ENCODE results near the genes CCDC77, NINJ2, RAD52, ERC1, LRTM2, DCP1B and CACNA1C.

- PRO-cap = no peak
- RAMPAGE, long total RNA, 2 experiments = no peak in any of the 2 experiments
Observed at GRCh38 chr12:286393-286771, 23.7 kb upstream of the SLC6A13 start.

- PRO-cap = bidirectional peak, plus-strand start at chr12:401644, minus-strand start at chr12:401450
- RAMPAGE, long total RNA, 2 experiments = start-site peak on the plus strand in 1 of 2 experiments, at chr12:401593-401645 at its widest, 19 reads per replicate; start-site peak on the minus strand in 1 of 2 experiments, at chr12:401448-401452 at its widest, 13 reads per replicate
Observed at GRCh38 chr12:401263-402072, at the start of gene CCDC77. CCDC77 (plus strand) TSS chr12:401644.

DNA sequence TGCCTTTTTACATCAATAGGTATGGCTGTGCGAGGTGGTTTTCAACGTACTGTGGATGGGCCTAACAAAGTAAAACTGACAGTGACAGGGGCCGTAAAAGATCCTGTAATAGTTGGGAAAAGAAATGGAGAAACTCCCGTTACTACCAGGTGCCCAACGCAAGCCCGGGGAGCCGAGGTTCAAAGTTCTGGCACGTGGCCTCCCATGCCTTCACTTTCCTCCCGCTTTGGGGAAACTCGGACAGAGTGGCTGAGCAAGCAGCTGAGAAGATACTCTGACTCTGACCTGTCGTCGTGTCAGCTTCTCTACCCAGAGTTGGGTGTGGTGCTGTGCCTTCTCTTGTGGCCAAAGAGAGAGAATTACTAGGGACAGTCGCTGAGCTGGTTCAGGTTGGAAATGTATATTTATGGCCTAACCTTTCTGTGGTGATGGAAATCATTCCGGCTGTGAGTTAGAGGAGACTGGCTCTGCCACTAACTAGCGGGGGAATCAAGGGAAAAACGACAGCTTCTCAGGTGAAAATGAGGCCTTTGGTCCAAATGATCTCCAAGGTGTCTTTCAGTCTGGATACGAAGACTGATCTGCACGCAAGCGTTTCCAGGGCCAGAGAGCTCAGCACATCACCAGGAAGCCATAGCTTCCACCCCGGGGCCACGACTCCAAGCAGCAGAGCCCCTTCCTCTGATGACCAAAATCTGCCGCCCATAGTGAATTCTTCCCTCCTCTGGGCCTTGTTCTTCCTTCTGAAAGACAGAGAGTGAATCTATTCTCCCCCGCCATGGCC, 1.8 kb downstream of the B4GALNT3 start:
- PRO-cap = bidirectional peak, plus-strand start at position 348 of the sequence, minus-strand start at position 276 of the sequence
- RAMPAGE, long total RNA, 2 experiments = no peak in any of the 2 experiments

GRCh38 chr12:465955-466595, 6.3 kb downstream of the B4GALNT3 start:
- PRO-cap = bidirectional peak, plus-strand start at chr12:466322, minus-strand start at chr12:466200
- RAMPAGE, long total RNA, 2 experiments = no peak in any of the 2 experiments

- PRO-cap = unidirectional peak, minus-strand start at chr12:541739
- RAMPAGE, long total RNA, 2 experiments = no peak in any of the 2 experiments
Observed at GRCh38 chr12:541583-541843, 81.8 kb downstream of the B4GALNT3 start.

GRCh38 chr12:577970-578377, 85.3 kb downstream of the NINJ2 start:
- PRO-cap = no peak
- RAMPAGE, long total RNA, 2 experiments = no peak in any of the 2 experiments

DNA sequence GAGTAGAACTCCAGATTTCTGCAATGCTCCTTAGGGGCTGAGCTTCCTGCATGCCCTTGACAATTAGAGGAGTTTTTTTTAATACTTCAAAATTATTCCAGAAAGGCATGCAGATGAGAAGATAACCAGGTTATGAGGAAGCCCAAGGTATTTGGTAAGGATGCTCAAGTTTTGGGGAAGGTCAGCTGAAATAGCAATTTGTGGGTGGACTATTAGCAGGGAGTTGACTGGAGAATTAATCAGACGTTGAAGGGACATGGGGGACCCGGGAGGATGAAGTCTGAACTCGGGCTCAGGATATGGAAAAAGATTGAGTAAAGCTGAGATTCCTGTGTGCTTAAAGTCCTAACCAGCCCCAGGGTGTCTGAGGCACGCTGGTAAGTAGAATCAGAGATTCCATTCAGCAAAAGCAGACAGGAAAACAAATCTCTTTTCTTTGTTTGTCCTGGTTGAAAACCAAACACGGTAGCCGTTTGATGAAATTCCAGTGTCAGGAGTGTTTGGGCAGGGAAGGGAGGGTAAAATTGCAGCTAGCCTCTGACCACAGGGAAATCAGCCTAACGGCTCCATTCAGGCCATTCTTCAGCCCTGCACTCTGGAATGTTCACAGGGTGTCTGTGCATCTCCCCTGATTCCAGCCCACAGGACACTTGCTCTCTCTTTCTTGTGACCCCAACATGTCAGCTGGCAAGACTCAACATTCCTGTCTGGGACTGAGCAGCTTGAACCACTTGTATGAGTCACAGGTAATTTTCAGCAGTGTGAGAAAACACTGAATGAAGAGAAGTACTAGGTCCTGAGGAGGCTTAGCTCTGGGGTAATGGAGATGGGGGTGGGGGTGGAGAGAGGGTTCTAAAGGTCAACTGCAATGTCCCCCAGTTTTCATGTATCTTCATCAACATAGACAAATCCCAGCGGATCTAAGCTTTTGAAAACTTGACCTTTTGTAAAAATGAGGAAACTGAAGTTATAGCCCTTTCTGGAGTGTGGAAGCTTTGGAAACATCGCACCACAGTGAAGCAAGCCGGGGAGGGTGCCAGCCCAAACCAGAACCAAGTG, 31.0 kb downstream of the NINJ2 start:
- PRO-cap = bidirectional peak, plus-strand start at position 242 of the sequence, minus-strand start at position 237 of the sequence; bidirectional peak, plus-strand start at position 487 of the sequence, minus-strand start at position 312 of the sequence
- RAMPAGE, long total RNA, 2 experiments = no peak in any of the 2 experiments

GRCh38 chr12:662580-663732, at the start of gene NINJ2:
NINJ2 (minus strand) TSS chr12:663445.
- PRO-cap = unidirectional peak, plus-strand start at chr12:662638; bidirectional peak, plus-strand start at chr12:662989, minus-strand start at chr12:663028; unidirectional peak, minus-strand start at chr12:663442
- RAMPAGE, long total RNA, 2 experiments = start-site peak on the minus strand in 1 of 2 experiments, at chr12:663391-663454 at its widest, 32 reads per replicate

DNA sequence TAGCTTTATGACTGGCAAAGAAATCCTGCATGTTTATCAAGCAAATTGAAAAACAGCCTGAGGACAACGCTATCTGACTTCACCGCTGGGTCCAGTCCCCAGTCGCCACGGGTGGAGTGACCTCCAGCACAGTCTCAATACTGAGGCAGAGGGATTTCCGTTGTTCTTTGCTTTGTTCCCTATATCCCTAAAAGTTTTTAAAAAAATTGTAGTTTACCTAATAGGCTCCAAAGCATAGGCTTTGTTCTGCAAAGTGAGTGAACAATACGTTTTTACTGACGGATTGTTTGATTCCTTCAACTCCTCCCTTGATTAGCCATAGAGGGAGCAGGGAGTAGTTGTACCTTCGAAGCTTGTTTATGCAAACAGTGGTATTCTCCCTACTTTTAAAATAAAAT, 487 bp upstream of the NINJ2 start:
- PRO-cap = no peak
- RAMPAGE, long total RNA, 2 experiments = no peak in any of the 2 experiments

- PRO-cap = no peak
- RAMPAGE, long total RNA, 2 experiments = no peak in any of the 2 experiments
Observed at GRCh38 chr12:728747-729212, 23.6 kb upstream of the WNK1 start.

DNA sequence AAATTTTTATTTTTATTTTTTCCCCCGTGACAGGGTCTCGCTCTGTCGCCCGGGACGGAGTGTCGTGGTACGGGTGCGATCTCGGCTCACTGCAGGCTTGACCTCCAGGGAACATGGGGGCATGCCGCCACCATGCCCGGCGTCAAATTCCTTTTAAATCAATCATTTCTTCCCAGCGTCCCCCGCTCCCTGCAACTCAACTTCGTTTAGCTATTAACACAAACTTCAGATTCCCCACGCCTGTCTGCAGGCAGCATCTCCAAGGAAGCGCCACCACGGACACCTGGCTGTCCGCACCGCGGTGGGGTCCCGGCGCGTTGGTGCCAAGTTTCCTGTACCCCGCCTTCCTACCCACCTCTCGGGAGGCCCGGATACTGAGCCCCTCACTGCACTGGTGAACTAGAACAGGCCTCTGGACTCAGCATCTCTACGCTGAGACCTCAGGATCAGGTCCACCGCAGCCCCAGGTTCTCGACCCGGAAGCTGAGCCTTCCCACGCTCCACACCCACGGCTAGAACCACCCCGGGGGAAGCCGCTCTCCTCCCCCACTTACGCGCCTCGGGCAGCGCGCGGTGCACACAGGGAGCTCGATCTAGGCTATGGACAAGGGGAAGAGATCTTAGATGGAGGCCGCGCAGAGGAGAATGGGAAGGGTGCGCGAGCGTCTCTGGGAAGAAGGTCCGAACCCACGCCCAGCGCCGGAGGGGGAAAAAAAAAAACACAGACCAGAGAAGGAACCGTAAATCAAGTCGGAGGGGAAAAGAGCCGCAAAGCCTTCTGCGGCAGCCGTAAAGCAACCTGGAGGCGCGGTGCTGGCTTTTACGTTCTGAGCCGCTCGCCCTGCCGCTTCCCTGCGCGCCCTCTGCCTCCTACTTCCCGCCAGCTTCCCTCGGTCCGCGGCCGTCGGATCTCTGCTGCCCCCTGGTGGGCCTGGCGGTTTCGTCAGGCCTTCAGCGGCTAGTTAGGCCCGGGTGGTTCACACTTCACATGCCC, at the start of gene RAD52:
TSS of gene RAD52 (minus strand) at position 647 of the 994 bp plus-strand sequence.
- PRO-cap = bidirectional peak, plus-strand start at position 228 of the sequence, minus-strand start at position 99 of the sequence; bidirectional peak, plus-strand start at position 819 of the sequence, minus-strand start at position 647 of the sequence; bidirectional peak, plus-strand start outside the sequence, minus-strand start at position 865 of the sequence
- RAMPAGE, long total RNA, 2 experiments = start-site peak on the minus strand in 2 of 2 experiments, centred at positions 569 to 594 of the sequence, 23 to 37 reads per replicate

- PRO-cap = bidirectional peak, plus-strand start at chr12:991263, minus-strand start at chr12:991048; bidirectional peak, plus-strand start at chr12:991586, minus-strand start at chr12:991390
- RAMPAGE, long total RNA, 2 experiments = start-site peak on the plus strand in 2 of 2 experiments, at chr12:991238-991318 at its widest, 22 to 29 reads per replicate; start-site peak on the minus strand in 2 of 2 experiments, at chr12:991051-991163 at its widest, 45 to 68 reads per replicate
Observed at GRCh38 chr12:991001-991462, at the start of gene ERC1. ERC1 (plus strand) TSS chr12:991223.

- PRO-cap = no peak
- RAMPAGE, long total RNA, 2 experiments = start-site peak on the plus strand in 1 of 2 experiments, at chr12:1141673-1141762 at its widest, 60 reads per replicate
Observed at GRCh38 chr12:1141577-1141851, 150.5 kb downstream of the ERC1 start.

DNA sequence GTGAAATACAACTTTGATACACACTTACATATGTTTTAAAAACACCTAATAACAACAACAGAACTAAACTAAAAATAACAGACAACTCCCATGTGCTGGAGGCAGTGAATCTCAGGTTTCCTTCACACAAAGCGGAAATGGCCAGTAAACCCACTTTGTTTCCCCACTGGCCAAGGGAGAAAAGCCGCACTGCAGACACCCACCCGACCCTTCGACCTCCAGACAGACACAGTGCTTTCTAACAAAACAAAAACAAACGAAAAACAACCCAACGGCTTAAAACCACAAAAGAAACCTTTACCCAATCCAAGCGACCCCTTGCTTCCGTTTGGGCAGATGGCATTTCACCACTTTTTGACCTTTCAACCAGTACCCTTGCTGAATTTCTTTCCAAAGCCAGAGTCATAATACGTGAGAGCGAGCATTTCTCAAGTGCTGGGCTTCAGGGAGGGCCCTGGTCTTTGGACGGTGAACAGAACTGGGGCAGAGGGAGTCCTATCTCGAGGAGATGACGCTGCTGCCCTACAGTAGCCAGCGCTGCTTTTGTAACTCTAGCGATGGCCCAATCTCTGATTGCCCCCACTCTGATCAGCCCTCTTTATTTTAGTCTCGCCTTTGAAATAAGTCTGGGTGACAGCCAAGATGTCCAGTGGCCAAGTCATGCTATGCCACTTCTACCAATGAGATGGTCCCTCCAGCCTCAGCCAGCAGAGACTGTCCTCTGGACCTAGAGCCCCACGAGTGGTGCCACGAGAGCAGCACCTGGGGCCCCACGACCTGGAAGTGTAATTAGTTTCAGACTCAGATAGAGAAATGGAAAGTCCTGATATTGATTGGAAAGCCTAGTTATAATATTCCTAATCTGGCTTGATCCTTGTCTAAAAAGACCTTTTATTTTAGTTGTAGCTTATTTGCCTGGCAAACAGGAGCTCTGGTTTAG, 21.9 kb upstream of the ADIPOR2 start:
- PRO-cap = bidirectional peak, plus-strand start at position 730 of the sequence, minus-strand start at position 480 of the sequence
- RAMPAGE, long total RNA, 2 experiments = no peak in any of the 2 experiments

DNA sequence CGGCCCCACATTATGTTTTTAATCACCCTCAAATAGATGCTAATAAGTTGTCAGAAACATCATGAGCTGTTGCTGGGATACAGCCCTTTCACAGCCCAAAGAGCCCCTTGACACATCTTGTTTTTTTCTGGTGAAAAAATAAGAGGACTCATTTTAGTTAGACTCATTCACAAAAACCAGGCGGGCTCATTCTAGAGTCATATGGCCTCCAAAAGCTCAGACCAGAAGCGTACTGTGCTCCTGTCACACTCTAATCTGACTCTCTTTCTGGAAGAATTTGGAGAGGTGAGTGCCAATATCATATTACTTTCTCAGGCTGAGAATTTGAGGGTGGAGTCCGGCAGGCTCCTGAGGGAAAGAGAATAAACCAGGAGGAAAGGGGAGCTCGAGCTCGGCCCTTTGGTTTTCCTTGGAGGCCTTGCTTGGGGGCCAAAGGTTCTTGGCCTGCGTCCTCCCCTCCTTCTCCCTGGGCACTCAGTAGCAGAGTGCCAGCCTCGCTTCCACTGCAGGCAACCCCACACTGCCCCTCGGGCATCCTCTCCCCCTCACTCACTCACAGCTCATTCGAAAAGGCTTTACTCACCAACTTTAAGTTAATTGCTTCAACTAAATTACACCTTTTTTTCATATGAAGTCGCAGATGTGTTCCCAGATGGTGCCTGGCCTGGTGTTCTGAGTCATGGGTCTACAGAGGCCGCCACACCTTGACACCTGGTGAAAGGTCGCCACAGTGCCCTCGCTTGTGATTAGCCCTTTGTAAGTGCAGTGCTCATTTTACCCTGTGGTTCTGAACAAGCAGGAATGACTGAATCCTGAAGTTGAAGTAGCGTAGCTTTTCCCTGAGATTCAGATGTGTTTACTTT, 20.6 kb upstream of the ADIPOR2 start:
- PRO-cap = no peak
- RAMPAGE, long total RNA, 2 experiments = no peak in any of the 2 experiments

GRCh38 chr12:1812538-1813362, 7.6 kb upstream of the LRTM2 start:
- PRO-cap = bidirectional peak, plus-strand start at chr12:1812784, minus-strand start at chr12:1812790
- RAMPAGE, long total RNA, 2 experiments = no peak in any of the 2 experiments

DNA sequence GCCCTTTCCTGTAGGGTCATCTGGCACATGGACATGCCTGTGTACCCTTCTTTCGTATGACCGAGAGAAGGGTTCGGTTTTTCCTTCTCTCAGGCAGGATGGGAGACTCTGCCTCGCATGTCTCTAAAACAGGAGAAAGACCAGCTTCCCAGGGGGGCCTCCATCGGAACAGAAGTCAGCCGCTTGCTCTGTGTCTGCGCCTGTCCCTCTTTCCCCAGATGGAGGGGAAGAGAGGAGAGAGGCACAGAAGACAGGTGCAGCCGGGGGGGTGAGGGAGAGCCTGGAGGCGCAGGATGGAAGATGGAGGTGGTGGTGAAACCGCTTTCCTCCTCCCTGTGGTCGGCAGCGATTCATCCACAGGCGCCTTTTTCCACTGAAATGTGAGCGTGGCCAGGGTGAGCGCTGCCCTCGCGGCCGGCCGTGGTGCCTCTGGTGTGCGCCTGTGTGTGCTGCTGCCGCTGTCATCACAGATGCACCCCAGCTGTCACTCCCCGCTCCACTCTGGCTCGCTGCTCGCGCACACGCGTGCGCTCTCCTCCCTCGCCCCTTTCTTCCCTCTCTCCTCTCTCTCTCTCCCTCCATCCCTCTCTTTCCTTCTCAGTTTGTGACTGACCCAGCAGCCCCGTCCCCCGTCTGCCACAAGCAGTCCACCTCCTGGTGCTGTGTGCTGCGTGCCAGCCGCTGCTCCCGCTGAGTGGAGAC, at the start of gene LRTM2:
TSS of gene LRTM2 (plus strand) at position 581 of the 702 bp plus-strand sequence.
- PRO-cap = no peak
- RAMPAGE, long total RNA, 2 experiments = no peak in any of the 2 experiments

GRCh38 chr12:1917521-1918143, 820 bp downstream of the CACNA2D4 start:
- PRO-cap = unidirectional peak, plus-strand start at chr12:1917903
- RAMPAGE, long total RNA, 2 experiments = no peak in any of the 2 experiments

DNA sequence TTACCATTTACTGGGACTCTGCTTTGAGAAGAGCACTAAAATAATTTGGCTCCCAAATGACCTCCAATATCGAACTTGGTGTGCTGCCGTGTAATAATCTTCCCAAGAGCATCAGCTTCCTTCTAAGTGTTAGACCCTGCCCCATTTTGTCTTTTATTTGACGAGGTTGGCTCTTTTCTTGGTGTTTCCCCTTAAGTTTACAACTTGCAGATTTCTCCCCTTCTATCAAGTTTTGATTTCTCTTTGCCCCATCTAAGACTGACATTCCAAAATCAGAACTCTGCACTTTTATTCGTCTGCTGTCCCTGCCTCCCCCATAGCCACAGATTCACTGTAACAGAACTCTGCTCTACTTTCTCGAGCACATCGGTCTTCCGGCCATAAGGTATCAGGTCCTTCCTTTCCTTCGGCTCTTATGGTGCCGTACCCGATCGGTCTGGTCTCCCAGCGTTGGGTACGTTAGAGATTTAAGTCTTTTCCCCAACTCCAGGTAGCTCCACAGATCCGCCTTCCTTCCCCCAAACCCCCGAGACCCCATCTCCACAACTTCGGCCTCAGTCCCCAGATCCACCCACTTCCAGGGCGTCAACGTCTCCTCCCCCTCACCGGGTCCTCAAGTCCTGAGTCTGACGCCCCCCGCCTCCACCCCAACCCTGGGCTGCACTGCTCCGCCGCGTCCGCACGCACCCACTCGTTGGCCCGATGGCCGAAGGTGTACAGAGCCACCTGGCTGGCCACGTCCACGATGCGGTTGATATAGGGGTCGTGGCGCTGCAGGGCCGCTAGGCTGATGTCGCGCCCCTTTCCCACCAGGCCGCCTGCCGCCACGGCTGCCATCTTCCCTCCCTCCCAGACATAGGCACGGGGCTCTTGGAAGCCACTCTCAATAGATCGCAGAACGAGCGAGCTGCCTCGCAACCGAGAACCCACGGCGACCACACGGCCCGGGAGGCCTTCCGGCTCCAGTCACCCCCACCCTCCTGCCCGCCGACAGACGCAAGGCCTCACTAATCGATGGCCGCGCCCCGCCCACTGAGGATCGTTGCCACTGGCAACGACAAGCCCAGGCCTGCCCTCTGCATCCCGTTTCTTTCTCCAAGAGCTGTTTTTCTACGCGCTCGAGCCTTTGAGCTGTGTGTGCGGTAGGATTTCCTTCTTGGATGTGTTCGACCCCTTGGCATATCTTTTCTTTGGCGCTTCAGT, at the start of gene DCP1B:
TSS of gene DCP1B (minus strand) at position 863 of the 1,203 bp plus-strand sequence.
- PRO-cap = bidirectional peak, plus-strand start at position 981 of the sequence, minus-strand start at position 857 of the sequence
- RAMPAGE, long total RNA, 2 experiments = start-site peak on the minus strand in 2 of 2 experiments, centred at positions 849 to 857 of the sequence, 36 to 50 reads per replicate

GRCh38 chr12:2052915-2053700, at the start of gene CACNA1C:
CACNA1C (plus strand) TSS chr12:2052987.
- PRO-cap = bidirectional peak, plus-strand start at chr12:2053025, minus-strand start at chr12:2052857; bidirectional peak, plus-strand start at chr12:2053260, minus-strand start at chr12:2053262
- RAMPAGE, long total RNA, 2 experiments = no peak in any of the 2 experiments